Colonic mucosa (tissue), 1 donor: ENCODE data around the genes TBX4, NACA2 and METTL2A.

DNA sequence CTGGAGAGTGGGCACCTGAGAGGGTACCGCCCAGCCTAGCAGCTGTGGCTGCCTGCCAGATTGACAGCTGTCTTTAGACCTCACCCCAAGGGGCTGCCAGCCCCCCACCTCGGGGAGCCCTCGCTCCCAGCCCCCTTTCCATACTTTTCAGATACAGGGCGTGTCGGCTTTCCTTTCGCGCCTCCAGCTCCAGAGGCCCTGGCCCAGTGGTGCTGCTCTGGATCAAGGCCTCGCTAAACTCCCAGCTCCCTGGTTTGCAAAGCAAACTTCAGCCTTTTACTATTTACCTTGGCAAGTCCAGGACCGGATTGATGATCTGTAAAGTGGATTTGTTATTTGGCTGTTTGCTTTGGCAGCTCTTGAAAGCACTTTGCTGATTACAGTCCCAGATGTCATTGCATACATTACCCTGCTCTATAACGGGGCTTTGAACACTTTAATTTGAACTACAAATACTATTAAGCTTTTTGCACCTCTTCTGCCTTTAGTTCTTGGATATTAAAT lies 63.7 kb upstream of the TBX2 start:
- PRO-cap = no peak

GRCh38 chr17:61377214-61377928 lies 22.3 kb upstream of the TBX2 start:
- PRO-cap = no peak

GRCh38 chr17:61395018-61395556 lies 4.6 kb upstream of the TBX2 start:
- PRO-cap = no peak

DNA sequence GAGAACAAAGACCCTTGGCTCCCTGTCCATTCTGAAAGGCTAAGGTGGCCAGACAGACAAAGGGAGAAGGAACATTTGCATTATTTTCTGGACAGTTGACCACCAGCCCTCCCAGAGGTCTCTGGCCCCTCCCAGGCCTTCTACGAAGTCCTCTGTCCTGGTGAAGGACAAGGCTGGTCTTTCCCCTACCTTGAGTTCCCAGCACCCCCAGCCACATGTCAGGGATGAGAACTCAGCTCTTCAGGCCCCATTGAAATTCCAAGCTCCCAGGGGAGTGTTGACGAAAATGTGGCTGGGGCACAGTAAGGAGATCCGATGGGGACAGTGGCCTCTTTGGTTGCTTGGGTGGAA lies 6.6 kb downstream of the TBX2 start:
- PRO-cap = no peak

DNA sequence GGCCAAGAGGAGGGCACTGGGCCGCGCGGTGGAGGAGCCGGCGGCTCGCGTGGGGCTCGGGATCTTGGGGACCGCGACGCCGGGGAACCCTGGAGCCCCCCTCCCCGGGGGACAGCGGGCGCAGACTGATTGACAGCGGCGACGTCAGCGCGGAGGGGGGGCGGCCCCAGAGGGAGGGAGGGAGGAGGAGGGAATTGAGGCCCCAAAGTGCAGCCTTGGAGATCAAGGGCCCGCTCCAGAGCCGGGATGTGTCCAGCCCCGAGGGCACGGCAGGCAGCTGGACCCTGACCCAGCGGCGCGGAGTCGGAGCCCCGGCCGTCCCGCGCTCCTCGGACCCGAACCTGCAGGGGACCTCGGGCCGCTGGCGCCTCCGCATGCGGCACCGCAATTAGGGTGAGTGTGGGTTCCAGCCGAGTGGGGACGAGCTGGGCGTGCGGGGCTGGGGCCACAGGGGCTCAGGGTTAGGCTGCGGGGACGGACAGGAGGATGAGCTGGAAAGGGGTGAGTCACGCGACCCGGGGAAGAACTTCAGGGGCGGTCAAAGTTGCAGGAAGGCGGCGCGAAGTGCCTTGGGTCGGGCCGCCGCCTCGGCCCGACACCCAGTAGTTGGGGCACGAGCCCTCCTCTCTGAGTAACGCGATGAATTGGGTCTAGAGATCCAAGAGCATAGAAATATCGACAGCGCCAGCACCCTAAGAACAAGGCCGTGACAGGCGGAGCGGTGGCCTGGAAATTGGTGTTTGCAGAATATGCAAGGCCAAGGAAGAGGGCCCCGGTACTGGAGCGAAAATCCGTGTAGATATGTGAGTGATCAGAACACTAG lies at the start of gene TBX4:
TBX4 (plus strand) TSS at position 238 of the 823 bp plus-strand sequence.
- PRO-cap = no peak

GRCh38 chr17:61590687-61591058 lies 346 bp downstream of the NACA2 start:
- PRO-cap = no peak

GRCh38 chr17:61591059-61591589 lies at the start of gene NACA2:
Gene NACA2 (minus strand): TSS chr17:61591219.
- PRO-cap = no peak

- PRO-cap = no peak
Observed at GRCh38 chr17:61980518-61981008, 52.8 kb upstream of the INTS2 start.

- PRO-cap = no peak
Observed at GRCh38 chr17:62029515-62029753, 35.6 kb downstream of the MED13 start.

- PRO-cap = unidirectional peak, plus-strand start at chr17:62064190; unidirectional peak, plus-strand start at chr17:62064232
Observed at GRCh38 chr17:62063967-62064299, 1.1 kb downstream of the MED13 start.

DNA sequence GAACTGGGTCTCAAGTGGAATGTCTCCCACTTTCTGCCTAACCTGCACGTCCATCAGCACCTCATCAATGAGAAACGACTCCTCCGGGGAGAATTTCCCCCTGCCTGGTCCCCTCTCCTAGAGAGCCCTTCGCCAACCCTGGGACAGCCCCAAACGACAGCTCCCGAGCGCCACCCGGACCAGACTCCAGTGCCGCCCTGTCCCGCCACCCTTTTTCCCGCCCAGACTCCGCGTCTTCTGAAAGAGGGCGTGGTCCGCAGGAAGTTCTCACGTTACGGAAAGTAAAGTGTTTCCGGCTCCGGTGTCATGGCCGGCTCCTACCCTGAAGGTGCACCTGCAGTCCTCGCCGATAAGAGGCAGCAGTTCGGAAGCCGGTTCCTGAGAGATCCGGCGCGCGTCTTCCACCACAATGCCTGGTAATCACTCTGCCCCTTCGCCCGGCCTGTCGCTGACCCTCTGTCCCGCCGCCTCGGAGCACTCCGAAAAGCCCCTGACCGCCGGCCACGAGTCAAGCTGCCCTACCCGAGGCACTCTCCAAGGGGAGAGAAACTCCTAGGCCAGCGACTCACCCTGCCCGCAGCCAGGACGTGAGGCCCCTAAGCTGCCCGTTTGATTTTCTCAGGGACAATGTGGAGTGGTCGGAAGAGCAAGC lies at the start of gene METTL2A:
METTL2A (plus strand) TSS at position 301 of the 652 bp plus-strand sequence.
- PRO-cap = bidirectional peak, plus-strand start at position 381 of the sequence, minus-strand start at position 216 of the sequence

DNA sequence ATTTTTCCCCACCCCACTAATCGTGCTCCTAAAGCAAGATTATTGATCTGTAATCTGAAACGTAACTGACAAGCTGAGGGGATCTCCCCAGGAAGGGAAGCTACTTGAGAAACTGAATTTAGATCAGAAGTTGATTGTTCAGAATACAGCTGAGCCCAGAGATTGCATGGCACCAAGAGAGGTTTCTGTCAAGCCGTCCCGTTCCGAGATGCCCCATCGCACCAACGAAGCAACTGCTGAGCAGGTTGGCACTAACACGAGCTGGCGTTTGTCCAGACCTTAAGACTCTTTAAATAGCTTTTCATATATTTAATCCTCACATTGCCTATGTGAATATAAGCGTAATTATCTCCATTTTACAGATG lies 20.1 kb upstream of the TLK2 start:
- PRO-cap = no peak

- PRO-cap = no peak
Observed at GRCh38 chr17:63421919-63422990, 23.9 kb downstream of the CYB561 start.

DNA sequence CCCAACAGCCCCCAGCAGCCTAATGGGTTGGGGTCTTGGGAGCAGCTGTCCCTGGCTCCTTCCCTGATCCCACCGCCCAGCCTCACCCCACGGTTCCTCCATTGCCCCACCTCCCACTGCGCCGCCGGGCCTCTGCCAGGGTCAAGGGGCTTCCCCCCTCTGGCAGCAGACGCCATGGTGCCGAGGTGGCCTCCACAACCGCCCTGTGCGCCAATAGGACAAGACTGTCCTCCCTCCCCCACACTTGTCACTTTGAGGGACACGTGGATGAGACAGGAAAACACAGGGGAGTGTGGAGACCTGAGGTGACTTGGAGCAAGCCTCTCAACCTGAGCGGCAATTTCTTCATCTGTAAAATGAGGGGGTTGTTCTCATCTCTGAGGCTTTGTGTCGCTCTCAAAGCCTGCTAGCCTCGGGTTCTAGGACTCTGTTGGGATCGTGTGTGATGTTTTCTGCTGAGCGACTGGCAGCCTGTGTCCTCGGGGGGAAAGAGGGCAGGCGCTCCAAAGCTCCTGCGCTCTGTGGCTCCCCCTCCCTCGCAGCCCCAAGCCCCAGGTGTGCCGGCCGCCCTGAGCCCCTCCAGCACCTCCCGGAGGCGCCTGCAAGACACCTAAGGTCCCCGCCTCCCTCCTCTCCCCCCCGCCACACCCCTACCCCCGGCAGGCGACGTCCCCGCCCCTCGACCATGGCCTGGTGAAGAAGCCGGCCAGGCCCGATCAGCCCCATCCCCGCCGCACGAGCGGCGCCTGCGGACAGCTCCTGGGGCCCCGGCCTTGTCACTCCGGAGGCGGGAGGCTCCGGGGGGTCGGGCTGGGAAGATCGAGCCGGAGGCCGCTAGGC lies 728 bp upstream of the ACE start:
- PRO-cap = no peak

DNA sequence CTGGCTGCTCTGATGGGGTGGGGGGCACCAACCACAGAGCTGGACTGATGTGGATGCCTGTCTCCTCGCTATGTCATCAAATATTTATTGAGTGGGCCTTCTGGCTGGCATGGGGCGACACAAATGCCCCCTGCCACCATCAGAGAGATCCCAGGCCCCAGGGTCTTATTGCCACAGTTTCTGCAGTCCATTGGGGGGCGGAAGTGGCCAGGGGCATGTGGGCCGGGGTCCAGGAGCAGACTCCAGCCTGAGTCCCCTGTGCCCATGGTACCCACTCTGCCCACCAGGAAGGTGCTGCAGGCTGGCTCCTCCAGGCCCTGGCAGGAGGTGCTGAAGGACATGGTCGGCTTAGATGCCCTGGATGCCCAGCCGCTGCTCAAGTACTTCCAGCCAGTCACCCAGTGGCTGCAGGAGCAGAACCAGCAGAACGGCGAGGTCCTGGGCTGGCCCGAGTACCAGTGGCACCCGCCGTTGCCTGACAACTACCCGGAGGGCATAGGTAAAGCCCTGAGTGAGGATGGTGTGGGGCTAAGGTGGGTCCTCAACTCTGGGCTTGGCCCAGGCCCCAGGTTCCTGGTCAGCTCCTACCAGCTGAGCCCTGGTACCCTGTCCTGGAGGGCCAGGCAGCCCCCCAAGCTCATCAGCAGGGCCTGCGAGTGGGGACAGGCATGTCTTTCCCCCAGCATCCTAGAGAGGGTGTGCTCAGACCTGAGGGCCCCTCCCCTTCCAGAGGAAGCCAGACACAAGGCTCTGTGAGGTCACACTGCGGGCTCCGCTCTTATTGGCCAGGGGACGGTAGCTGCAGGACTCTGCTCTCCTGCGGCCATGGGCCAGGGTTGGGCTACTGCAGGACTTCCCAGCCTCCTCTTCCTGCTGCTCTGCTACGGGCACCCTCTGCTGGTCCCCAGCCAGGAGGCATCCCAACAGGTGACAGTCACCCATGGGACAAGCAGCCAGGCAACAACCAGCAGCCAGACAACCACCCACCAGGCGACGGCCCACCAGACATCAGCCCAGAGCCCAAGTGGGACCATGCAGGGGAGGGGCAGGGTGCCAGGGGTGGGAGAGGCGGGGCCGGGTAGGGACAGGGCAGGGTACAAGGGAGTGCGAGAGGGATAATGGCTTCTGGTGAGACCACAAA lies 7.6 kb downstream of the ACE start:
- PRO-cap = no peak

- PRO-cap = bidirectional peak, plus-strand start at chr17:63622877, minus-strand start at chr17:63622761
Observed at GRCh38 chr17:63622633-63622978, 389 bp downstream of the MAP3K3 start.

GRCh38 chr17:63691907-63692581 lies 7.9 kb downstream of the LIMD2 start:
- PRO-cap = no peak

DNA sequence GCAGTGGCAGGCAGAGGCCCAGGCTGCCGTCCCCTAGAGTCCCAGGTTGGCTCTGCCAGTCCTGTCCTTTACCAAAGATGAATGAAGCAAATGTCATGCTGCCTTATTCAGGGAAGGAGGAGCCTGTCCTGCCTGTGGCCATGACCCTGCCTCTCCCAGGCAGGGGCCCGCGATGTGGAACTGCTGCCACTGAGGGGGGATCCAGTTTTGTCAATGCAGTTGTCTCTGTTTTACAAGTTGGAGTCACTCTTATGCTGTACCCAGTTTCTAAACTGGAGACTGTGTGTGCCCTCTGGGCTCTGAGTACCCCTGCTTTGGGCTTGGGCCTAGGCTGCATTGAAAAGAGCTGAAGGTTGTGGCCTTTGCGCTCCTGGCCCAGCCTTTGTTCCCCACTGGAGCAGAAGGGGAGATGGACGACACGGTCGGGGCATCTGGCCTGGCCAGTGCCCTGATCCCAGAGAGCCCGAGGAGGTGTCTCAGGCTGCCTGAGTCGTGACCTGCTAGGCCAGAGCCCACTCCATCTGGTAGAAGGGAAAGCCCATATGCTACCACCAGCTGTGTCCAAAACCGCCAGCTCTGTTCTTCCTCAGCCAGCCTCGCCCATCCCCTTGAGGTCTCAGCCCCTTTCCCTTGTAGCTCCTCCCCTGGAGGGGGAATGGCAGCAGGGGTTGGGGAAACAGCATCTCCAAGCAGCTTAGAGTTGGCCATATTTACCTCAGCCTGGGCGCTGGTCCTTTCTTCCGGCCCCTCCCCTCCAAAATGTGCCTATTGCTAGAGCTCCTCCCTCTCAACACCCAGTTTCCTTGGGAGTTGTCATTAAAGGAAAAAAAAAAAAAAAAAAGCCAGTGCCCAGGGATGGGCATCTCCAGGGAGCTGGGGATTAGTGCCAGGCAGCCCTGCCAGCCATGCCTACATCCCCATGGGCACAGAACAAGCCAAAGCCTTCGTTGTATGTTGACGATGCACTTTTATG lies 5.4 kb downstream of the LIMD2 start:
- PRO-cap = no peak

DNA sequence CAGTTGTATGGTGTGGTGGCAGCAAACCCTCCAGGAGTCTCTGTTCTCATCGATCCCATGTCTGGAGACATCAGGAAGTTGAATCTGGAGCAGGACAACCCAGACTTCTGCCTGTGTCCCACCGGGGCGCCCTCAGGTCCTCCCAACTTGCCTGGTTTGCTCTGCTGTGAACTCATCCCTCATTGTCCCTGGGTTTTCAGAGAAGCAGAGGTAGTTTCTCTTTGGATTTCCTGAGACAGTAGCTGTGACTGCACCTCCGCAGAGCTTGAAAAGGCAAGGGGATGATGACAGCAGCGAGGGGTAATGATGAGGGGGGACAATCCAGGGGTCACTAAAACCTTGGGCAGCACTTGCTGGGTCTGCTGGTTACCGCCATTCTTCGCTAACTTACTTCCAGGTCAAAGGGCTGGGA lies 2.9 kb downstream of the LIMD2 start:
- PRO-cap = no peak

GRCh38 chr17:63750483-63750756 lies 8.8 kb upstream of the STRADA start:
- PRO-cap = no peak